HepG2 (cell line): ENCODE data around the genes IFNB1, IFNA10, IFNA16 and IFNA1.

GRCh38 chr9:19378113-19379088 lies 1.6 kb downstream of the RPS6 start:
- RRBS, 2 experiments = no CpG with 5 or more reads among the region's 13 CpGs
CAGE:
- cytosol, long polyA minus RNA = no peak
- cytosol, long polyA plus RNA = no peak
- long polyA plus RNA = no peak
- nucleus, long polyA minus RNA = no peak
- nucleus, long polyA plus RNA = no peak

DNA sequence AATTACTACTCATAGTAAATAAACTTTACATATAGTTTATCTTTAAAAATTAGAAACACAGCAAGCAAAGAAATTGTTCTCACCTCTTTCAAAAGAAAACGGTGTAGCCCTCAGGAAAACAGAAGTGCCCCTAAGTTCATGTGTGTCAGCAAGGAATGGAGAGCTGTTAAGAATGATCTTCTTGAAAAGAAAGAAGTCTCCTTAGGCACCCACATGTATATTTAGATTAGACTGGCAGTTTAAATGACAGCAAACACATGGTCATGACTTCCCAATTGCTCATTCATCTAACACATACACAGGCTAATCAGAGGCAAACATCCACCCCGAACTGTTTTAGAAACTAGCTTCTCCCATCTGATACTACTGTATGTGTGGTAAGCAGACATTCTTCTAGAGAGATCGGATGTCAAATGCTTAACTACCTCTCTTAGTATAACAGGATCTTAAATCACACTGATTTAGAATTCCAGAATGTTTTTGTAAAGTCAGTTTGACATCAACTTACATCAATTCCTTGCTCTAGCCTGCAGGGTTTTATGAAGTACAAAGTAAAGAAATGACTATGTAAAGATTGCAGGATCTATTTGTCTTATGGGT lies 239.9 kb downstream of the MLLT3 start:
- RRBS, 2 experiments = no CpG with 5 or more reads among the region's 3 CpGs
CAGE:
- cytosol, long polyA minus RNA = no peak
- cytosol, long polyA plus RNA = no peak
- long polyA plus RNA = no peak
- nucleus, long polyA minus RNA = no peak
- nucleus, long polyA plus RNA = no peak

DNA sequence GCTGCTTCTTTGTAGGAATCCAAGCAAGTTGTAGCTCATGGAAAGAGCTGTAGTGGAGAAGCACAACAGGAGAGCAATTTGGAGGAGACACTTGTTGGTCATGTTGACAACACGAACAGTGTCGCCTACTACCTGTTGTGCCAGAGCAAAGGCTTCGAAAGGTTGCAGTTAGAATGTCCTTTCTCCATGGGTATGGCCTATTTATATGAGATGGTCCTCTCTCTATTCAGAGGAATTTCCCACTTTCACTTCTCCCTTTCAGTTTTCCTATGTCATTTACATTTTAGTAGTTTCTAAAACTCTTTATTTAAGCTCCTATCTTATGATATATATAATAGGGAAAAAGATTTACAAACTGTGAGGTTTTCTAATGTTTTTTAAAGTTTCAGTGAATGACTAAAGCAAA lies at the start of gene IFNB1:
TSS of gene IFNB1 (minus strand) at position 175 of the 406 bp plus-strand sequence.
- RRBS, 2 experiments = no CpG with 5 or more reads among the region's 3 CpGs
CAGE:
- cytosol, long polyA minus RNA = no peak
- cytosol, long polyA plus RNA = no peak
- long polyA plus RNA = no peak
- nucleus, long polyA minus RNA = no peak
- nucleus, long polyA plus RNA = no peak

- RRBS, 2 experiments = no CpG with 5 or more reads among the region's 5 CpGs
CAGE:
- cytosol, long polyA minus RNA = no peak
- cytosol, long polyA plus RNA = no peak
- long polyA plus RNA = no peak
- nucleus, long polyA minus RNA = no peak
- nucleus, long polyA plus RNA = no peak
These were observed 18.5 kb upstream of the IFNB1 start for GRCh38 chr9:21096056-21096735.

- RRBS, 2 experiments = no CpG with 5 or more reads among the region's 3 CpGs
CAGE:
- cytosol, long polyA minus RNA = no peak
- cytosol, long polyA plus RNA = no peak
- long polyA plus RNA = no peak
- nucleus, long polyA minus RNA = no peak
- nucleus, long polyA plus RNA = no peak
These were observed at the start of gene IFNA10 for GRCh38 chr9:21206882-21207373. Gene IFNA10 (minus strand): TSS chr9:21207143.

- RRBS, 2 experiments = no CpG with 5 or more reads among the region's 3 CpGs
CAGE:
- cytosol, long polyA minus RNA = no peak
- cytosol, long polyA plus RNA = no peak
- long polyA plus RNA = no peak
- nucleus, long polyA minus RNA = no peak
- nucleus, long polyA plus RNA = no peak
These were observed at the start of gene IFNA16 for GRCh38 chr9:21217083-21217692. Gene IFNA16 (minus strand): TSS chr9:21217311.

DNA sequence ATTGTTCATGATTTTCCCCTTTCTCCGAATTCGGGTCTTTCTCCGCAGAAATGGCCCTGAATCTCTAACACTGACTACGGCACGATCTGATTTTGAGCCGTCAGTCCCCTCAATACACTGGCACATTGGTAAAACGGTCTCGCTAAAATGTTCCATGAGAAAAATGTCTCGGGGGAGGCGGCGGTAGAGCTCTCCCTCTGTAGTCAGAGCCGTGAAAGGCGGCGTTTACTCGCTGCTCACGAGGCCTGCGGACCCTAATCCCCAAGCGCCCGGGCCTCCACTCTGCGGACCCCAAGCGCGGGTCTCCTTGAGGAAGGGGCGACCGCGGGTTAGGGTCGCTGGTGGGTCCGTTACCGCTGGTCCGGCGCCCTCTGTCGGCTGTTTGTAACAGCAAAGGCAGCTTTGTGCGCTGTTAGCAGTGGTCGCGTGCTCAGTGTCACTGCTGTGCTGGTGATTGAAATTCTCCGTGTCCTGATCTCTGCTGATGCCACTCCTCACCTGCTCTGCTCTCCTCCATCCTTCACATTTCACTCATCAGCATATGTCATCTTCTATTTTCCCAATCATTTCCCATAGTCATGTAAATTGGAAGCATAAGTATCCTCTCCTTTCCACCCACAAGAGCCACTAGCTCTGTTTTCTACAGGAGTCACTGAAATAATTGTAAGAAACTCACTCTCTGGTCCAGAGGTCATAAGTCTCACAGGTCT lies 10.9 kb upstream of the IFNA2 start:
- RRBS, 2 experiments = 0 to 2% methylated on average over 8 of the region's 35 CpGs
CAGE:
- cytosol, long polyA minus RNA = no peak
- cytosol, long polyA plus RNA = no peak
- long polyA plus RNA = no peak
- nucleus, long polyA minus RNA = no peak
- nucleus, long polyA plus RNA = no peak

- RRBS, 2 experiments = no CpG with 5 or more reads among the region's 3 CpGs
CAGE:
- cytosol, long polyA minus RNA = no peak
- cytosol, long polyA plus RNA = no peak
- long polyA plus RNA = no peak
- nucleus, long polyA minus RNA = no peak
- nucleus, long polyA plus RNA = no peak
These were observed at the start of gene IFNA1 for GRCh38 chr9:21440266-21440644. Gene IFNA1 (plus strand): TSS chr9:21440439.

DNA sequence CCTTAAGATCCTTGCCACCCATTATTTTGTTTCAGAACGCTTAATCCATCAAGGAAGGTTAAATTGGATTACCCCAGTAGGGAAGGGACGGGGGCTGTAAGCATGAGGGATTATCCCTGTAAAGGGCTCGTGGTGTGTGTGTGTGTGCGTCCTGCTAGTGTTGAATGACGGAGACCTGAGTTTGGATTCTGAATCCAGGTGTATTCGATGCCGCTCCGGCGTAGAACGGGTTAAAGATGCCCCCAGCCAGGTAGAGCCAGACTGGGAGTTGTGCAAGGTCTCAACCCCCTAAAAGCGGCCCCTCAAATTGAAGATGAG lies 798 bp upstream of the MTAP start:
- RRBS, 2 experiments = no CpG with 5 or more reads among the region's 11 CpGs
CAGE:
- cytosol, long polyA minus RNA = no peak
- cytosol, long polyA plus RNA = no peak
- long polyA plus RNA = no peak
- nucleus, long polyA minus RNA = no peak
- nucleus, long polyA plus RNA = no peak

DNA sequence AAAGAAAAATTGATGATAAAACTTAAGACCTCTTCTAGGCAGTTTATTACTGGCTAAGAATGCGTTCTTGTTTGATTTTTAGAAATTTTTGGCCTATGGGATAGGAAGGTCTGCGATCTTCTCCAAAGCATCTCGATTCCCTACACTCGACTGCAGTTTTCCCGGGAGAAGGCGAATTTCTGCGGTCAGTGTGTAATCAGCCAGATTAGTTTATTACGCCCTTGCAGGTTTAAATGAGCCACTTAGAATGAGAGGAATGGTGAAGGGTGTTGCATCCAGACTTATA lies 1.2 kb downstream of the MTAP start:
- RRBS, 2 experiments = no CpG with 5 or more reads among the region's 8 CpGs
CAGE:
- cytosol, long polyA minus RNA = no peak
- cytosol, long polyA plus RNA = no peak
- long polyA plus RNA = no peak
- nucleus, long polyA minus RNA = no peak
- nucleus, long polyA plus RNA = no peak

- RRBS, 2 experiments = no CpG with 5 or more reads among the region's 4 CpGs
CAGE:
- cytosol, long polyA minus RNA = no peak
- cytosol, long polyA plus RNA = no peak
- long polyA plus RNA = no peak
- nucleus, long polyA minus RNA = no peak
- nucleus, long polyA plus RNA = no peak
These were observed 104.2 kb upstream of the CDKN2B start for GRCh38 chr9:22113223-22113750.

GRCh38 chr9:23850048-23850913 lies 24.2 kb upstream of the ELAVL2 start:
- RRBS, 2 experiments = no CpG with 5 or more reads among the region's 29 CpGs
CAGE:
- cytosol, long polyA minus RNA = no peak
- cytosol, long polyA plus RNA = no peak
- long polyA plus RNA = no peak
- nucleus, long polyA minus RNA = no peak
- nucleus, long polyA plus RNA = no peak

DNA sequence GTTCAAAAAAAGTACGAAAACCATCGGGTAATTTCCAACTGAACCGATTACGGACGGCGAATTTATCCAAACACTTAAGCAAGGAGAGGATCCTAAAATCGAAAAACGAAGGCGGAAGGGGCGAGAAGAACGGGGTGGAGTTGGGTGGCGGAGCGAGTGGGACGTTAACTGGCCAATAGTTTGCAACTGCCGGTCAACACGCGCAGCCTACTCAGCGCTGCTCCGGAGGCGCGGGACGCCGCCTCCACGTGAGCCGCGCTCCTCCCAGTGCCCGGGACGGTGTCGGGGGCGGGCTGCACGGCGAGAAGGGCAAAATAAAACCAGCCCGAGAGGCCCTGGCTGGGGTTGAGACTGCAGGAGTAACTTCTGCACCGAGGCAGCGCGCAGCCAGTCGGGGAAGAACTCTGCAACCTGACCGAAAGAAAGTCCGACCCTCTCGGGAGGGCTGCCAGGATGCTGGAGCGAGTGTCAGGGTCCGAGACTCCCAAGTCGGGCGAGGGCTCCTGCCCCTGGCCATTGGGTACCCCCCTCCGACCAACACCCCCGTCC lies 24.9 kb upstream of the ELAVL2 start:
- RRBS, 2 experiments = 62 to 66% methylated on average over 9 of the region's 46 CpGs
CAGE:
- cytosol, long polyA minus RNA = no peak
- cytosol, long polyA plus RNA = no peak
- long polyA plus RNA = no peak
- nucleus, long polyA minus RNA = no peak
- nucleus, long polyA plus RNA = no peak

- RRBS, 2 experiments = no CpG with 5 or more reads among the region's 21 CpGs
CAGE:
- cytosol, long polyA minus RNA = no peak
- cytosol, long polyA plus RNA = no peak
- long polyA plus RNA = no peak
- nucleus, long polyA minus RNA = no peak
- nucleus, long polyA plus RNA = no peak
These were observed 34.3 kb upstream of the IZUMO3 start for GRCh38 chr9:24579990-24580404.

DNA sequence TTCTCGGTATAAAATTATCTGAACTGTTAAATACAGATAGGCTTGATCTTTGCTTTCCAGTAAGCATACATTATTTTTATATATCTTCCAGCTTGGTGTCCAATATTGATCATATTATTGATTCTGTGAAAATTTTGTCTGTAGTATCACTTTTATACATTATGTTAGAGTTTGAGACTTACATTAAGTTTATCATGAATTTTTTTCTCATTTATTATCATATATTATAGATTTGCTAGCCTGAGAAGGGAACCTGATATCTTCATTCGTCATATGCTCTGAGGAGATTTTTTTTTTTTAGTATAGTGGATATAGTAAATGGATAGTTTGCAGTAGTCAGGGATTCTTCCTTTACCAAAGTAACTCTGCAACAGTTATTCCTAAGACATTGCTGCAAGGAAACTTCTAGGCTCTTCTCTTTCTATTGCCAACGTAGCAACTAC lies 70.6 kb downstream of the TUSC1 start:
- RRBS, 2 experiments = no CpG with 5 or more reads among the region's 3 CpGs
CAGE:
- cytosol, long polyA minus RNA = no peak
- cytosol, long polyA plus RNA = no peak
- long polyA plus RNA = no peak
- nucleus, long polyA minus RNA = no peak
- nucleus, long polyA plus RNA = no peak

DNA sequence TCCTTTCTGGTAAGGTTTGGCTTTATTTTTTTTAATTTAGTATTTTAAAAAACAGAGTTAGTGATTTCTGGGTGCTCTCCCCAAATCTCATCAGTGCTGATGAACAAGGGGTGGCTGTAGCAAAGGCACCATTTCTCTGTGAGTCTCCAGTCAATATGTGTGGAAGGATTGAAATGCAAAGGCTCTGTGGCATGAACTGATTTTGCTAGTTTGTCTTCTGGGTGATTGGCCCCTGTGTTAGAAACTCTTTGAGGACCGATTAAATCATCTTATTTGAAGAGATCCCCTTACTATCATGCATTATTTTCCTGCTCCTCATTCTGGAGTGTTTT lies 575 bp downstream of the TEK start:
- RRBS, 2 experiments = no CpG with 5 or more reads among the region's 1 CpG
CAGE:
- cytosol, long polyA minus RNA = no peak
- cytosol, long polyA plus RNA = no peak
- long polyA plus RNA = no peak
- nucleus, long polyA minus RNA = no peak
- nucleus, long polyA plus RNA = no peak

- RRBS, 2 experiments = no CpG with 5 or more reads among the region's 2 CpGs
CAGE:
- cytosol, long polyA minus RNA = no peak
- cytosol, long polyA plus RNA = no peak
- long polyA plus RNA = no peak
- nucleus, long polyA minus RNA = no peak
- nucleus, long polyA plus RNA = no peak
These were observed 2.1 kb downstream of the TEK start for GRCh38 chr9:27111018-27111657.

GRCh38 chr9:27337954-27338794 lies 41.2 kb upstream of the EQTN start:
- RRBS, 2 experiments = no CpG with 5 or more reads among the region's 11 CpGs
CAGE:
- cytosol, long polyA minus RNA = no peak
- cytosol, long polyA plus RNA = no peak
- long polyA plus RNA = no peak
- nucleus, long polyA minus RNA = no peak
- nucleus, long polyA plus RNA = no peak

- RRBS, 2 experiments = no CpG with 5 or more reads among the region's 2 CpGs
CAGE:
- cytosol, long polyA minus RNA = no peak
- cytosol, long polyA plus RNA = no peak
- long polyA plus RNA = no peak
- nucleus, long polyA minus RNA = no peak
- nucleus, long polyA plus RNA = no peak
These were observed 47.8 kb upstream of the IFNK start for GRCh38 chr9:27476242-27476681.

DNA sequence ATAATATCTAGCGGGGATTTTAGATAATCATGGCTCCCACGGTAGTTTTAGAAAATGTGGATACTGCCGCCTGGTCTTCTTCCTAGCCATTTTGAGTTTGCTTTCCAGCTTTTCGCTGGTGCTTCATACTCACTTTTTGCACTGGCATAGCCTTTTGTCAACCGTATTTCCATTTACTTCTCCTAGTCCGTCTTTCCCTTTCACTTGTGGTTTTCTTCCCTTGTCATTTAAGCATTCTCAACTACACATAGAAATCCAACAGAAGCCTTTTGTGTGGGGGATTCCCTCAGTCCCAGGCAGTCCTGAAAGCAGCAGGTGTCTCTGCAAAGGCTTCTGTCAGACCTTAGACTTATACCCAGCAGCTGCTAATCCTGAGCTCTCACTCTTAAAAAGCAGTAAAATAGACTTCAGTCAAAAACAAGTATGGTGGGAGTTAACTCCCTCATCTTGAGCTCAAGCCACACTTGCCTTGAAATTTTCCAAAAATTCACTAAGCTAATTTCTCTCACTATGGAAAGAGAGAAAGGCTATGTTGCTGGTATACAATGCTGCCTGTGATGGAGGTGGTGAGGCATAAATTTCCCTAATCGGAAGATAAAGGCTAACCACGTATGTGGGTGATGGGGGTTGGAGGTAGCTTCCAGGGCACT lies 35.0 kb upstream of the IFNK start:
- RRBS, 2 experiments = no CpG with 5 or more reads among the region's 8 CpGs
CAGE:
- cytosol, long polyA minus RNA = no peak
- cytosol, long polyA plus RNA = no peak
- long polyA plus RNA = no peak
- nucleus, long polyA minus RNA = no peak
- nucleus, long polyA plus RNA = no peak